Endothelial cell of umbilical vein (primary cell): ENCODE measurements around the genes ATP1A4, CD48 and ARHGAP30.

DNA sequence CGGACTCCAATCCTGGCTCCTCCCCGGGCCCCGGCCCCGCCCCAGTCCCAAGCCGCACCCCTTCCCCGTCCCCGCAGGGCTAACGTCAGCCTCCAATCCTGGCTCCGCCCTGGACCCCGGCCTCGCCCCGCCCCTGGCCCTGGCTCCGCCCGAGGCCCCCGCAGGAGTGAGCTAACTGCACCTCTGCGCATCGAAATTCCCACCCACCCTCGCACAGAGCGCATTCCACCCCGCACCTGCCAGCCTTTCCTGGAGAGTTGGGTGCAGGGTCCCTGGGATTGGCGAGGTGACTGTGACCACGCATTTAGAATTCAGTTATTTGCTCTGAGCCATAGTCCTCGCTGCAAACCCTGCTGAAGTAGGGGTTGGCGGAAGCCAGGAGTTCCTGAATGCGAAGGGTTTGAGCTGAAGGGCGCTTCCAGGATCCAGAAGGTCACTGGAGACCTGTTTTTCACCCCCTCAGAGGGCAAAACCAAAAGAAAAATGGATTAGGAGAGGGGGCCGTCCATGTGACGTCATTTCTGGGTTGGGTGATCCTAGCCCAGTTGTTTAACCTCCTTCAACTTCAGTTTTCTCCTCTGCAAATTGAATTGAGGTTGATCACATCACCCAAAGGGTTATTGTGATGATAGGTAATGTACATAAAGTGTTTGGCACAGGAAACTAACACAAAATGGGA lies 700 bp upstream of the IGSF8 start:
- PRO-cap = bidirectional peak, plus-strand start at position 140 of the sequence, minus-strand start outside the sequence
CAGE:
- cytosol, long polyA minus RNA = no peak
- cytosol, long polyA plus RNA = no peak
- long polyA plus RNA = no peak
- nucleus, long polyA minus RNA = no peak
- nucleus, long polyA plus RNA = no peak

GRCh38 chr1:160116124-160117253 lies 930 bp downstream of the ATP1A2 start:
- PRO-cap = no peak
CAGE:
- cytosol, long polyA minus RNA = no peak
- cytosol, long polyA plus RNA = no peak
- long polyA plus RNA = no peak
- nucleus, long polyA minus RNA = no peak
- nucleus, long polyA plus RNA = no peak

DNA sequence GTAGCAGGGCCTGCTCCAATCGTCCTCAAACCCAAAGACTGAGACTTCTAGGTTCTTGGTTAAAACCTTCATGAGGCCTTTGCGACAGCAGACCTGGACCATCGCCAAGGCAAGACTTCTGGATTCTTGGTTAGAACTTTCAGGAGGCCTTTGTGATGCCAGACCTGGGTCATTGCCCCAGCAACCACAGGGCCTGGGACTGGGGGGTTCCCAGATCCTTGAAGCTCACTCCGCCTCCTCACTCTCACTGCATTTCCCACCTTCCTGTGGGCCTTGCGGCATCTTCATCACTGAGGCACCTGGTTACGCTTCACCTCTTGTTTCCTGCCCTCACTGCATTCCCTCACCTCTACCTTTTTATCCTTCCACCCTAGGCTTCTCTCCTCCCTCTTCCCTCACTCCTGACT lies at the start of gene ATP1A4:
ATP1A4 (plus strand) TSS at position 213 of the 407 bp plus-strand sequence.
- PRO-cap = no peak
CAGE:
- cytosol, long polyA minus RNA = no peak
- cytosol, long polyA plus RNA = no peak
- long polyA plus RNA = no peak
- nucleus, long polyA minus RNA = no peak
- nucleus, long polyA plus RNA = no peak

- PRO-cap = no peak
CAGE:
- cytosol, long polyA minus RNA = no peak
- cytosol, long polyA plus RNA = no peak
- long polyA plus RNA = no peak
- nucleus, long polyA minus RNA = no peak
- nucleus, long polyA plus RNA = no peak
Observed at GRCh38 chr1:160208126-160208659, 3.0 kb downstream of the PEA15 start.

- PRO-cap = no peak
CAGE:
- cytosol, long polyA minus RNA = no peak
- cytosol, long polyA plus RNA = no peak
- long polyA plus RNA = no peak
- nucleus, long polyA minus RNA = no peak
- nucleus, long polyA plus RNA = no peak
Observed at GRCh38 chr1:160243740-160244175, 18.6 kb downstream of the DCAF8 start.

- PRO-cap = no peak
CAGE:
- cytosol, long polyA minus RNA = no peak
- cytosol, long polyA plus RNA = no peak
- long polyA plus RNA = no peak
- nucleus, long polyA minus RNA = no peak
- nucleus, long polyA plus RNA = no peak
Observed at GRCh38 chr1:160307281-160308165, 22.6 kb upstream of the PEX19 start.

DNA sequence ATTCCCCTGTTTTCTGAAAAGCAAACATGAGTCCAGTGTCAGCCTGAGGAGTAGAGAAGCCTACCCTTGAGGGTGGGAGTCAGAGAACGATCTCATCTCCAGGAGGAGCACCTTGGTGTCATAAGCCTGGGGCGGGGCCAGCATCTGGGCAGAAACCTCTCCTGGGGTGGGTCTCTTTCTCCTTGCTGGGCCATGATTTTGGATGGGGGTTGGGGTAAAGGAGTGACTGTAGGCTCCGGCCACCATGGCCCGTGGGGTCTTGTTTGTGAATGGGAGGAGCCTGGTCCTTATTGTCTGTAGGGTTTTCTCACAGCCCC lies 5.9 kb downstream of the VANGL2 start:
- PRO-cap = no peak
CAGE:
- cytosol, long polyA minus RNA = no peak
- cytosol, long polyA plus RNA = no peak
- long polyA plus RNA = no peak
- nucleus, long polyA minus RNA = no peak
- nucleus, long polyA plus RNA = no peak

DNA sequence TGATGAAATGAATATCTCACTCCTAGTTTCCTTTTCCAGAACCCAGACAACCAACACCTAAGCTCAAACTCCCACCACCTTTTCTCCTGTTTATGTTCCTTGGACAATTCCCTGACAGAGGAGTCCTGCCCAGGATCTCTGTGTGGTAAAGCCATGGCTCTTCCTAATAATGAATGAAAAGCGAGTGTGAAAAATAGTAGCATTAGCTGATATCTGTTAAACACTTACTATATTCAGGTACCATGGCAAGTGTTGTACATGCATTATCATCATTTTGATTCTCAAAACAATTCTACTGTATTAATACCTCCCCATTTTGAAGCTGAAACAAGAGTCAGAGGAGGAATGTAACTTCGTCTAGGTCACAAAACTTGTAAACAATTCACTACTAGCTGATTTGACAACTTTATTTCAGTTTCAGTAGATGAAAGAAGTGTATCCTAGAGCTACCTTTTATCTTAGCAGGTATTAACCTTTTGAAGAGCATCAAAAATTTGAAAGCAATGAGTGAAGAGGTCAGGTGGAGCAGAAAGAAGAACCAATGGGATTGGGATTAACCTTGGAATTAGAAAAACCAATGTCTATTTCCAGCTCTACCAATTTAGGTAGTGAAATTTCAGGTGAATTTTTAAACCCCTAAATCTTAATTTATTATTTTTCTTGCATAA lies 1.7 kb downstream of the CD84 start:
- PRO-cap = no peak
CAGE:
- cytosol, long polyA minus RNA = no peak
- cytosol, long polyA plus RNA = no peak
- long polyA plus RNA = no peak
- nucleus, long polyA minus RNA = no peak
- nucleus, long polyA plus RNA = no peak

GRCh38 chr1:160628778-160629110 lies 18.1 kb downstream of the SLAMF1 start:
- PRO-cap = no peak
CAGE:
- cytosol, long polyA minus RNA = no peak
- cytosol, long polyA plus RNA = no peak
- long polyA plus RNA = no peak
- nucleus, long polyA minus RNA = no peak
- nucleus, long polyA plus RNA = no peak

- PRO-cap = no peak
CAGE:
- cytosol, long polyA minus RNA = no peak
- cytosol, long polyA plus RNA = no peak
- long polyA plus RNA = no peak
- nucleus, long polyA minus RNA = no peak
- nucleus, long polyA plus RNA = no peak
Observed at GRCh38 chr1:160652116-160653489, 5.8 kb upstream of the SLAMF1 start.

GRCh38 chr1:160708471-160709545 lies 2.8 kb downstream of the CD48 start:
- PRO-cap = no peak
CAGE:
- cytosol, long polyA minus RNA = no peak
- cytosol, long polyA plus RNA = no peak
- long polyA plus RNA = no peak
- nucleus, long polyA minus RNA = no peak
- nucleus, long polyA plus RNA = no peak

DNA sequence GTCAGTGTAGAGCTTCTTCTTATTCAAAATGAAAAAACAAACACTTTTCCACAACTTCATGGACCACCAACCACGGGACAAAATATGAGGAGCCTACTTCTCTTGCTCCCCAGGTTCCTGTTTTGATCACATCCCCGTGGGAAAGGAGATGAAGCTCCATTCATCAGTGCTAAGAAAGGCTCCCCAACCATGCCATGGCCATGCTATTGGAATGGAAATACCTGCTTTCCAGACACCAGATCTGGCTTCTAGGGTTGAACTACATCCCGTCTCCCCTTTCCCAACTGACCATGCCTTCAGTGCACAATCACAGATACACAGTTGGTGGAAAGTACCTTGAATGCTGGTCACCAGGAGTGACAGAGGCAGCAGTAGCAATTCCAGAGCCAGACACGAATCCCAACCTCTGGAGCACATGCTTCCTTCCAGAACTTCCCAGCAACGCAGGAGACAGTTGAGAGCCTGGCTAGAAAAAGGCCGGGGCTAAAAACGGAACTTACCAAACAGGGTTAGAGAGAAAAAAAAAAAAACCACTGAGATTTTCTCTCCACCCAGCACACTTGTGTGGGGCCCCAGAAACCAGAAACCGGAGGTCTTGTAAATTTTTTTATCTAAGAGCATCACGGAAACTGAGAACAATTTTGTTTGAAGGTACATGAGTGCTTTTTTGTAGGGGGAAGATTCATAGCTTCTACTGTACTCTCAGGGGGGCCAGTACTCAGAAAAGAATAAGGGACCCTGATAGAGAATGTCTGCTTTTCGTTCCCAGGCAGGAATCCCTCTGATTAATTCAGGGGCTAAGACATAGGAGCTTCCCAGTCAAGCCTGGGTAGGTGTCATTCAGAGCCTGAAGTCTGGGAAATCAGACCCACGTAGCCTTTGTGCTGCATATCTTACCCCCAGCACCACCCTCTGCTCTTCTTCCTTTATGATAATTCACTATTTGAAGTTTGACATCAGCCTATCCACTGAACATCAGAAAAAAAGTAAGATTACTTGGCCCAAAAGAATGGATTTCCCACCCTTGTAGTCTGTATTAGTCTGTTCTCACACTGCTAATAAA lies at the start of gene CD48:
CD48 (minus strand) TSS at position 476 of the 1,063 bp plus-strand sequence.
- PRO-cap = no peak
CAGE:
- cytosol, long polyA minus RNA = no peak
- cytosol, long polyA plus RNA = no peak
- long polyA plus RNA = no peak
- nucleus, long polyA minus RNA = no peak
- nucleus, long polyA plus RNA = no peak

GRCh38 chr1:160817571-160817897 lies 21.6 kb downstream of the LY9 start:
- PRO-cap = no peak
CAGE:
- cytosol, long polyA minus RNA = no peak
- cytosol, long polyA plus RNA = no peak
- long polyA plus RNA = no peak
- nucleus, long polyA minus RNA = no peak
- nucleus, long polyA plus RNA = no peak

DNA sequence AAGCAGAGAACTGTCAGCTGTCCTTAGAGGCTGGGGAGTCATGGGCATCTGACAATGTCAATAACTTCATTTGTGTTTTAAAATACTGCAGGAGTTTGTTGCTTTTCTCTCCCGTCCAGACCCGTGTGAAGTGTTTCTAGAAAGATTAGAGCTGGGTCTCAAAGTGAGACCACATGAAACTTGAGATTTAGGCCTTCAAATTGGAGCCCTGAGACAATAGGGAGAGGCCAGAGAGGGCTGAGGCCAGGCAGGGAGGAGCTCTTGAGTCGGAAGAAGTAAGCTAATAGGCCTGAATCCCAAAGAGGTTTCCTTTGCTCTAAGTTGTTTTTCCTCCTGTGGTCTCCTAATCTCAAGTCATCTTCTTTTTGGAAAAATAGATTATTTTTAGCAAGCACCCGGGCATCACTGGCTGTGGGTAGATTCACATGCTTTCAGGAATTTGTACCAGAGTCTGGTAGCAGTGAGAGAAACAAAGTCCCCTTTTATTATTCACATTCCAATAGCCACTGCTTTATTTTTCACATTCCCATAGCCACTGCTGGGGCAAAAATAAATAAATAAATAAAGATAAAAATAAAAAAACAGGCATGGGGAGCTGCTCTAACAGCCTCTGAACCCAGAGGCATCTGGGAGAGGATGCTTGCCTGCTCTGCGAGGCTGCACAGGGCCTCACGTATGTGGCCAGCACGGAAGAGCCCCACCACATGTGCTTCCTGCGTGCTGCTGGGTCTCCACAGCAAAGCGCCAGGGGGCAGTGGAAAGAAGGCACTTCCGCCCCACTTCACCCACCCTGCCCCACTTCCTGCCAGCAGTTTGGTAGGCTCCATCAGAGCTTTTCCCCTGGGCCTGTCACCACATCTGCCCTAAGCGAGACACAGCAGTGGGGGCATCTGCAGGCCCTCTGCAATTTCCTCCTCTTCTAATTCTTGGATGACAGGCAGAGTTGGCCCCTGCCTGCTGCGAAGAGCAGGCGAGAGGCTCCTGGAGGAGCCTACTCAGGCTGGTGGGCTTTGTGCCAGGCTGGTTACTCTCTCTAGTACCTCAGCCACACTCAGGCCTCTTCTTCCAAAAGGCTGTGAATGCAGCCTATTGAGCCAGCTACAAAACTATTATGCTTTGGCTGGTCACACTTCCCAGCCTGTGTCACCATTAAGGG lies 25.4 kb downstream of the CD244 start:
- PRO-cap = no peak
CAGE:
- cytosol, long polyA minus RNA = no peak
- cytosol, long polyA plus RNA = no peak
- long polyA plus RNA = no peak
- nucleus, long polyA minus RNA = no peak
- nucleus, long polyA plus RNA = no peak

- PRO-cap = no peak
CAGE:
- cytosol, long polyA minus RNA = no peak
- cytosol, long polyA plus RNA = no peak
- long polyA plus RNA = no peak
- nucleus, long polyA minus RNA = no peak
- nucleus, long polyA plus RNA = no peak
Observed at GRCh38 chr1:160894676-160895027, 9.7 kb upstream of the ITLN1 start.

- PRO-cap = no peak
CAGE:
- cytosol, long polyA minus RNA = no peak
- cytosol, long polyA plus RNA = no peak
- long polyA plus RNA = no peak
- nucleus, long polyA minus RNA = no peak
- nucleus, long polyA plus RNA = no peak
Observed at GRCh38 chr1:161046583-161047794, 1.2 kb upstream of the USF1 start.

DNA sequence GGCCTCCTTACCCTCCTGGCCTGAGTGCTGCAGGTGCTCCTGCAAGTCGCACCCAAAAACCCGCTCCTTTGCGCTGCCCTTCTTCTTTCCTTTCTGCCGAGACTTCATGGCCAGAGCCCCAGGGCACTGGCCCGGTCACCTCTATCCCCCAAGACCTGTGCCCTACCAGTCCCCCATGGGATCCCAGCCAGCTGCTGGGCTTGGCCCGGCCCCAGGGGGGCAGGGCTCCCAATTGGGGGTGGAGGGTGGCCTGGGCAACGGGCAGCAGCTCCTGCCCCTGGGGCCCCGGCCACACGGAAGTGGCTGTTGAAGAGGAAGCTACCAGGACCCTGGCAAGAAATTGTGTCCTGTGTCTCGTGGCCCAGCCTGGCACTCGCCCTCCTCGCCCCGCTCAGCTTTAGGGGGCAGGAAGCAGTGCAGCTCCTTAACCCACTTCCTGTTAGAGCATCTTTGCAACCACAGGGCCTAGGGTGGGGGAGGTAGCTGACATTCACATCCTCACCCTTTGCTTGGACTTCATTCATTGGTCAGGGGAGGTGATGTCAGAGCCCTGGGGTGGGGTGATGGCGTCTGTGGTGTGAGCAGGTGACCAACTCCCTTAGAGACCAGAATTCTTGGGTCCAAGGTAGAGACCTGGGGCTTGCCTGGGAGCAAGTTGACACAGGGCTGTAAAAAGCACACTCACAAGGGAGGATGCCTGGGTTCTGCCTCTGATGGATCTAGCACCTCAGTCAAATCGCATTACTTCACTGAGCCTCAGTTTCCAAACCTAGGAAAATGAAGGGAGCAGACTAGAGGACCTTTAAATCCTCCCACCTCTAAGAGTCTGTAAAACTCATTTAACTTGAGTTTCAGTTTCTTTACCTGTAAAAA lies at the start of gene ARHGAP30:
ARHGAP30 (minus strand) TSS at position 375 of the 873 bp plus-strand sequence.
- PRO-cap = no peak
CAGE:
- cytosol, long polyA minus RNA = no peak
- cytosol, long polyA plus RNA = no peak
- long polyA plus RNA = no peak
- nucleus, long polyA minus RNA = no peak
- nucleus, long polyA plus RNA = no peak

DNA sequence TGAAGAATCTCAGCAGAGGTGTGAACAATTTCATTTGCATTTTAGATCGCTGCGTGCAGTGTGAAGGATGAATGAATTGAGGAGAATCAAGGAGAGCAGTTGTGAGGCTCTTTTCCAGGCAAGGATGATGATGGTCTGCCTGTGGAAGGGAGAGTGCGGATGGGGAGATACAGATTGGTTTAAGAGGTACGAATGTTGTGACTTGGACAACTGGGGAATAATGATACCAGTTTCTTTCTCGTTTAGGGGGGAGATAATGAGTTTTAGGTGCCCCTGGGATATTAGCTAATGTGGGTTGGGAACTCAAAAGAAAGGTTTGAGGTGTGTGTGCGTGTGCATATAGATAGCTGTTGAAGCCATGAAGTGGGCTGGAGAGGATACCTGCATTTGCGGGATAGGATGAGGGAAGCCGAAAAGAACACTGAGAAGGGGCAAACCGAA lies 954 bp upstream of the DEDD start:
- PRO-cap = no peak
CAGE:
- cytosol, long polyA minus RNA = no peak
- cytosol, long polyA plus RNA = no peak
- long polyA plus RNA = no peak
- nucleus, long polyA minus RNA = no peak
- nucleus, long polyA plus RNA = no peak

- PRO-cap = no peak
CAGE:
- cytosol, long polyA minus RNA = no peak
- cytosol, long polyA plus RNA = no peak
- long polyA plus RNA = no peak
- nucleus, long polyA minus RNA = no peak
- nucleus, long polyA plus RNA = no peak
Observed at GRCh38 chr1:161182251-161182816, 5.0 kb upstream of the B4GALT3 start.

- PRO-cap = no peak
CAGE:
- cytosol, long polyA minus RNA = no peak
- cytosol, long polyA plus RNA = no peak
- long polyA plus RNA = no peak
- nucleus, long polyA minus RNA = no peak
- nucleus, long polyA plus RNA = no peak
Observed at GRCh38 chr1:161190835-161191226, 8.0 kb downstream of the ADAMTS4 start.